ENCODE data around the gene ALKBH7.

- RAMPAGE, long total RNA, result no peak
- RRBS, result no CpG with 5 or more reads among the region's 12 CpGs
Observed at GRCh38 chr19:6205121-6205744, 69.8 kb downstream of the ACSBG2 start.

- RAMPAGE, long total RNA, result no peak
- RRBS, result 84% methylated on average over 4 of the region's 23 CpGs
Observed at GRCh38 chr19:6238415-6239159, 41.2 kb downstream of the MLLT1 start.

DNA sequence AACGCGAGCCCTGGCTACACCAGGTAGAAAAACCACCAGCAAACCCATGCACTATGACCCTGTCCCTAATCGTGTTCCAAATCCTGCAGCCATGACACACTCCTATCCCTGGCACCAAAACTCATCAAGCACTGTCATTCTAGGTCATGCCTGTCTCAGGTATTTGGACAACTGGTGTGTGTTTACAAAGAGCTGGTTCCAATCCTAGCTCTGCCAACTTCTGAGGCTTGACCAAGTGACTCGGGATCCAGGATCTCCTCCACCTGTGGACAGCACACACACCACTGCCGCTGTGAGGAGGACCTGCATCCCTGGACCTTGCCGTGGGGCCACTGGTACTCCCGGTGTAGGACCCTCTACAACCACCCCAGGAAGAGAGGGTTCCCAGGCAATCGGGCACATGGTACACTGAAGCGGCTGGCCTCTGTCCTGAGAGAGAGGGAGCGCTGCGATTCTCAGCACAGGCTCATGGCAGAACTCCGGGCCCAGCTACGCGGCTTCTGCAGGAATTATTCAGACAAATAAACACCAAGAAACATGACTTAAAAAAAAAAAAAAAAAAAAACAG lies 20.4 kb downstream of the MLLT1 start:
- RAMPAGE, long total RNA, result no peak
- RRBS, result no CpG with 5 or more reads among the region's 14 CpGs

DNA sequence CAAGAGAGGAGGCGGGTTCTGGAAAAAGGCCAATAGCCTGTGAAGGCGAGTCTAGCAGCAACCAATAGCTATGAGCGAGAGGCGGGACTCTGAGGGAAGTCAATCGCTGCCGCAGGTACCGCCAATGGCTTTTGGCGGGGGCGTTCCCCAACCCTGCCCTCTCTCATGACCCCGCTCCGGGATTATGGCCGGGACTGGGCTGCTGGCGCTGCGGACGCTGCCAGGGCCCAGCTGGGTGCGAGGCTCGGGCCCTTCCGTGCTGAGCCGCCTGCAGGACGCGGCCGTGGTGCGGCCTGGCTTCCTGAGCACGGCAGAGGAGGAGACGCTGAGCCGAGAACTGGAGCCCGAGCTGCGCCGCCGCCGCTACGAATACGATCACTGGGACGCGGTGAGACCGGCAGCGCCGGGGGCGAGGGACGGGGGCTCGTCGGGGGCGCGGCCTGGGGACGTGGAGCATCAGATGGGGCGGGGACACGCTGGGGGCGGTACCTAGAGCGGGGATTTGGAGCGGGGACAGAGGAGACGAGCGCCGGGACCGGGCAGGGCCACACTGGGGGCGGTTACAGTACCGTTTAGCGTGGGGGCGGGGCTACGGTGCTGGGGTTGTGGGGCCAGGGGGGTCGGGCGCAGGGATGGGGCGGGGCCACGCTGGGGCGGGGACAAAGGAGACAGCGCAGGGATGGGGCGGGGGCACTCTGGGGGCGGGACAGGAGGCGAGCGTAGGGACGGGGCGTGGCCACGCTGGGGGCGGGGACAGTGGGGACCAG lies at the start of gene ALKBH7:
Gene ALKBH7, plus strand, starts transcription at position 158 of the 767 bp plus-strand sequence.
- RAMPAGE, long total RNA, result start-site peak on the plus strand centred at position 168 of the sequence, 24 bp wide, 256 and 243 reads in 2 replicates
- RRBS, result no CpG with 5 or more reads among the region's 73 CpGs

- RAMPAGE, long total RNA, result no peak
- RRBS, result no CpG with 5 or more reads among the region's 3 CpGs
Observed at GRCh38 chr19:6384351-6384579, 8.5 kb upstream of the PSPN start.

DNA sequence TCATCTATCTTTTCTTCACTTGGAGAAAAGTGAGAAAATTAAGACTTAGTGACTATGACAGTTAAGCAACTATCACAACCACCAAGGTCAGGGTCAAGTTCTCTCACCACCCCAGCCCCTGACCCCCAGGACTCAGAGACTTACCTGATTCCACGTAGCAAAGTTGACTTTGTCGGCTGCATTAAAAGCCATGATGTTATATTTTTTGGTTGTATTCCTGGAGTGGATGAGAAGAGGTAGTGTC lies 1.3 kb downstream of the GTF2F1 start:
- RAMPAGE, long total RNA, result no peak
- RRBS, result no CpG with 5 or more reads among the region's 2 CpGs

DNA sequence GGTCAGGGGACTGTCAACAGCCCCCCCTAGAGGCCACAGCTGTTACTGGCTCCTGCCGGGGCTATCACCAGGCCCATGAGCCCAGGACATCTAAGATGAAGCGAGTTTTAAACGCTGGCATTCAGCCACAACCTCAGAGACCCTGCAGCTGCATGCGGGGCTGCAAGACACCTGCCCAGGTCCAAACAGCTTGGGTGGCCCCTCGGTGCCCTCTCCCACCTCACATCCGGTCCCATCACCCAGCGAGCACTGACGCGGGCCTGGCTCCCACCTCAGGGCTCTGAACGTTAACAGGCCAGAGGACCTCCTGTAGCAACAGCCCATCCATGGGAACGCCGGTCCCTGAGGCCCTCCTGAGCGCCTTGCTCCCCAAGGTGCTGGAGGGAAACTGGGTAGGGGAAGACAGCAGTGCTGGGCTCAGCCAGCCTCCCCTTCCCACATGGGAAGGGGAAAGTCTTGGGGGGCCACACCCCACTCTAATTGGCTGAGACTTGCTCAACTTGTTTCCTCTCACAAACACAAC lies 12.0 kb downstream of the KHSRP start:
- RAMPAGE, long total RNA, result no peak
- RRBS, result no CpG with 5 or more reads among the region's 13 CpGs

DNA sequence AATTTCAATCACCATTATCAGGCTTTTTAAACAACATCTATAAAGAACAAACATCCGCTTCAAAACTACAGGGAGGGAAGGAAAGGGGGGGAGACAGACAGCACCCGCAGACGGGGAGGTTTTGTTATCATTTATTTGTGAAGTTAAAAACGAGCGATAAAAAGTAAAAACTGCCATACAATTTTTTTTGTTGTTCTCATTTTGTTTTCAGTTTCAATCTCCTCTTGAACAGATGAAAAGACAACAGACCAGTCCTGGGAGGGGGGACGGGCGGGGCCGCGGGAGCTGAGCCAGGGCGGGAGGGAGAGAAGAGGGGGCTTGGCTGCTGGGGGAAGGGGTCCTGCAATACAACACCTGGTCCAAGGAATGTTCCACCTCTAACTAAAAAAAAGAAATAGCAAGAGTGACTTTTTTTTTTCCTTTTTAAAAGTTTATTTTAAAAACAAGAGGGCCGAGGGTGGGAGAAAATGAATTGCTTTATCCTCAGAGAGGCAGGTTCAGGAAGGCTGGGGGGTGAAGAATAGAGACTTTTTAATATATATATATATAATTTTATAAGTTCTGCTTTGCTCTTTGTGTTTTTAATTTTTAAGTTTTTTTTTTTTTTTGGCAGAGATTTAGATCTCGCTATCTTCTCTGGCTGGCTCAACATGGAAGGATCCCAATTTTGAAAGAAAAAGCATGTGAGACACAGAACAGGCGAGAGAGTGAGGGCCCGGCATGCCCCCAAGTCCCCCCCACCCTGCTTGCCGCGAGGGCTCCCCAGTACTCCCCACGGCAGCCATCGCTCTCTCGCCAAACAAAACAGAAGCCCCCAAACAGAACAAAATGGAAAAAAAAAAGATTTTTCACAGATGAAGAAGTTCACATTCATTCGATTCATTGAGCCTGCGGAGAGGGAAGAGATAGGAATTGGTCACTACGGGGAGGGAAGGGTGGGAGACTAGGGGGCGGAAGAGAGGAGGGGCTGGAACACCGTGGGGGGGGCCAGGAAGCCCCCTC lies 11.1 kb downstream of the KHSRP start:
- RAMPAGE, long total RNA, result no peak
- RRBS, result no CpG with 5 or more reads among the region's 24 CpGs

GRCh38 chr19:6416985-6417566 lies 7.5 kb downstream of the KHSRP start:
- RAMPAGE, long total RNA, result no peak
- RRBS, result no CpG with 5 or more reads among the region's 23 CpGs

DNA sequence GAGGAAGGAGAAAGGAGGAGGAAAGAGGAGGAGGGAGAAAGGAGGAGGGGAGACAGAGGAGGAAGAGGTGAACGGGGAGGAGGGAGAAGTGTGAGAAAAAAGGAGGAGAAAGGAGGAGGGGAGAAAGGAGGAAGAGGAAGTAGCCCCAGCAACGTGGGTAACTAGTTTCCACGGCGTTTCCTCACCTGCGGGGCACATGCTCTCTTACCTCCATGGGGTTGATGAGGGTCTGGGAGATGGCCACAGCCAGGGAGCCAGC lies 4.1 kb downstream of the SLC25A41 start:
- RAMPAGE, long total RNA, result no peak
- RRBS, result no CpG with 5 or more reads among the region's 5 CpGs

- RAMPAGE, long total RNA, result no peak
- RRBS, result no CpG with 5 or more reads among the region's 10 CpGs
Observed at GRCh38 chr19:6489323-6489764, 7.8 kb upstream of the DENND1C start.

DNA sequence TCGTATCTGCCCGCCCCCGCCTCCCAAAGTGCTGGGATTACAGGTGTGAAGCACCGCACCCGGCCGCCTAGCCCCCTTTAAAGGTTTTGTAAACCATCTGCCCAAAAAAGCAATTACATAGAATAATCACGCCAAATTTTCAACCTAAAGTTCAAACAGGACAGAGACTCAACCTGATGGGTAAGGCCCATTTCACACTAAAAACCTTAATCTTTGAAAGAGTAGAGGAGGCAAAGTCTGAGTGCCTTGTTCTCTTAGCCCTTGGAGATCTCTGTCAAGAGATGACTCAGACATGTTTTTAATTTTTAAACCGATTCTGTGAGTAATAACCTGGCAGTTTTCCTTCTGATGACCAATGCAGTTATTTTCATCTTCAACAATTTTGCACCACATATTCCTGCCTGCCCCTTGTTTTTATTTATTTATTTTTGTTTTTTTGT lies 11.6 kb upstream of the TNFSF9 start:
- RAMPAGE, long total RNA, result no peak
- RRBS, result no CpG with 5 or more reads among the region's 8 CpGs

DNA sequence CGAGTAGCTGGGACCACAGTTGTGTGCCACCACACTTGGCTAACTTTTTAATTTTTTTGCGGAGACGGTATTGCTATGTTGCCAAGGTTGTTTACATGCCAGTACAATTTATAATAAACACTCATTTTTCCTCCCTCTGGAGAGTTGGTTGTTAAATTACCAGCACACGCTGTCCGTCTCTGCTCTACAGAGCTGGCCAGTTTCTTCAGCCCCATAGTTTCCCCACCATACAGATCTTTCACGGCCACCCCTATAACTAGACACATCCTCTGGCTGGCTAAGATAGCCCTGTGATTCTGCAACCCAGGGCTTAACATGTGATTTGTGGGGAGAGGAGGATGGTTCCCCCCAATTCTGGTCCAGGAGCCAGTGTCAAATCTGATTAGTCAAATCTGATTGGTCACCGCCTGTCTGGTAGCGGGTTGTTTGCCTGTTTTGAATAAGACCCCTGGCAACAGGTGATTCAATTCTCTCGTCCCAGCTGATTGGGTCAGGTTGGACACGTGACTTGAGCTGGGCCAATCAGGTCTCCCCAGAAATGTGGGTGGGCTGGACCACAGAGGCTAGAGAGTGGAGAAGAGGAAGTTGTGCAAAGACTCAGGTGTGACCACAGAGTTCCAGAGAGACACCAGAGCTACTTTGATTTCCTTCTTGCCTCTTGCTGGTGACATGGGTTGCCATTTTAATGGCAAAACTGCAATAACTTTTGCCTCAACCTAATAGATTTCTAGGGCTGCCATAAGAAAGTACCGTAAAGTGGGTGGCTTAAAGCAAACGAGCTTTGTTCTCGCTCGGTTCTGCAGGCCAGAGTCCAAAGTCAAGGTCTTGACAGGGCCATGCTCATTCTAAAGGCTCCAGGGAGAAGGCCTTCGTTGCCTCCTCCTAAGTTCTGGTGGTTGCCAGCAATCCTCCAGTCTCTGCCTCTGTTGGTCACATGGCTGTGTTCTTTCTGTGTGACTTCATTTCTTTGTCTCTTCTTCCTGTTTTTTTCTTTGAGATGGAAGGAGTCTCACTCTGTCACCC lies 5.3 kb downstream of the TNFSF9 start:
- RAMPAGE, long total RNA, result no peak
- RRBS, result no CpG with 5 or more reads among the region's 15 CpGs

DNA sequence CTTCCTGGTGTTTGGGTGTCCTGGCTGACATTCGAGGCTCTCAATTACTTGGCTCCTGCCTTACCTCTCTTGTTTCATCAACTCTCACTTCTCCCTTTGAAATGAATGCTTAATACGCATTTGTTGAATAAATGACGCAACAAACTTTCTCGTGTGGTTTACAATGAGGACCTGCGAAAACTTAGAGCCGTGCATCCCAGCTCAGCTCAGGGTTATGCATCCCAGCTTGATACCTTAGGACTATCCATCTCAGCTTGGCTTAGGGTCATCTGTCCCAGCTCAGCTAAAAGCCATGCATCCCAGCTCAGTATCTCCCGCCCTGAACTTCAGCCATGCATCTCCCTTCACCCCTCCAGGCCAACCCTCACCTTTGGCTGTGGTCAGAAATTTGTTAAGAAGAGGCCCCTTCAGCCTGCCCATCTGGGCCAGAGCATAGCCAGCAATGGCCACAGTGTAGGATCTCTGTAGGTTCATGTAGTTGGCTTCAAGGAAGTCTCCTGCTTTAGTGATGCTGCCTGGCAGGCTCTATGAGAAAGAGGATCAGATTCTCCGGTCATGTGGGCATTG lies 16.5 kb upstream of the TNFSF14 start:
- RAMPAGE, long total RNA, result no peak
- RRBS, result no CpG with 5 or more reads among the region's 8 CpGs

GRCh38 chr19:6723749-6724325 lies 3.4 kb upstream of the C3 start:
- RAMPAGE, long total RNA, result no peak
- RRBS, result no CpG with 5 or more reads among the region's 9 CpGs

GRCh38 chr19:6724476-6725115 lies 4.1 kb upstream of the C3 start:
- RAMPAGE, long total RNA, result no peak
- RRBS, result no CpG with 5 or more reads among the region's 11 CpGs

GRCh38 chr19:6745864-6746758 lies 6.6 kb downstream of the TRIP10 start:
- RAMPAGE, long total RNA, result no peak
- RRBS, result 97% methylated on average over 7 of the region's 39 CpGs

DNA sequence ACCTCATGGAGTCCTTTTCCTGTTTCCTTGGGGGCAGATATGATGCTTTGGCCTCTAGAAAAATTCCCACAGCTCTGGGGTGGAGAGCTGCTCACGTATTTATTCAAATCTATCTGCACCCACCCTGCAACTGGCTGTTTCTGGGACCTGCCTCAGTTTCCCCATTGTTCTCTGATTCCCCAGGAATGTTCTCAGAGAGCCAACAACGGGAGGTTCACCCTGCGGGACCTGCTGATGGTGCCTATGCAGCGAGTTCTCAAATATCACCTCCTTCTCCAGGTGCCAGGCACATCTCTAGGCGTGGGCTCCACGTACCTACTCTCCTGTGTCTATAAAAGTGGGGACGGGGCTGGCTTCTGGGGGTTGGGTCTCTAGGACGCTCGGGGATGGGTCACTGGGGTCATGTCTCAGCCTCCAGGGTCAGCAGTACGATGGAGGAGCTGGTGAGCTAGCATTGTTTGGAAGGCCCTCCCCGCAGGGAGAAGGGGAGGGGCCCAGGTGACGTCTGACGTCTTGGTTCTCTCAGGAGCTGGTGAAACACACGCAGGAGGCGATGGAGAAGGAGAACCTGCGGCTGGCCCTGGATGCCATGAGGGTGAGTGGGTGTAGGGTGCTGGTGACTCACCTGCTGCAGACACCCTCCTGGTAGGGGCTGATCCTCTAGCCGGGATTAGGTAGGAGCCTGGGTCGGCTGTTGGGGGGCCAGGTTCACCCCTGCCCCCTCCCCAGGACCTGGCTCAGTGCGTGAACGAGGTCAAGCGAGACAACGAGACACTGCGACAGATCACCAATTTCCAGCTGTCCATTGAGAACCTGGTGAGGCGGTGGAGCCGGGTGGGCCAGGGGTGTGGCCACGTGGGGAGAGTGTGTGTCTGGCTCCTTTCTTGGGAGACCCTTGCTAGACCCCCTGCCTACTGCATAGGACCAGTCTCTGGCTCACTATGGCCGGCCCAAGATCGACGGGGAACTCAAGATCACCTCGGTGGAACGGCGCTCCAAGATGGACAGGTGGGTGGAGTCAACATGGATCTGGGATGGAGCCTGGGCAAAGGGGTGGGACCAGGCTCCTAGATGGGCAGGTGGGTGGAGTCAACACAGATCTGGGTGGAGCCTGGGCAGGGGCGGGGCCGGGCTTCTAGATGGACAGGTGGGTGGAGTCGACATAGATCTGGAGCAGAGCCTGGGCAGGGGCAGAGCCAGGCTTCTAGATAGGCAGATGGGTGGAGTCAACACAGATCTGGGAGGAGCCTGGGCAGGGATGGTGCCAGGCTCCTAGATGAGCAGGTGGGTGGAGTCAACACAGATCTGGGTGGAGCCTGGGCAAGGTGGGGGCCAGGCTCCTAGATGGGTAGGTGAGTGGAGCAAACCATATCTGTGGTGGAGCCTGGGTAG lies 55.9 kb downstream of the VAV1 start:
- RAMPAGE, long total RNA, result no peak
- RRBS, result no CpG with 5 or more reads among the region's 35 CpGs

DNA sequence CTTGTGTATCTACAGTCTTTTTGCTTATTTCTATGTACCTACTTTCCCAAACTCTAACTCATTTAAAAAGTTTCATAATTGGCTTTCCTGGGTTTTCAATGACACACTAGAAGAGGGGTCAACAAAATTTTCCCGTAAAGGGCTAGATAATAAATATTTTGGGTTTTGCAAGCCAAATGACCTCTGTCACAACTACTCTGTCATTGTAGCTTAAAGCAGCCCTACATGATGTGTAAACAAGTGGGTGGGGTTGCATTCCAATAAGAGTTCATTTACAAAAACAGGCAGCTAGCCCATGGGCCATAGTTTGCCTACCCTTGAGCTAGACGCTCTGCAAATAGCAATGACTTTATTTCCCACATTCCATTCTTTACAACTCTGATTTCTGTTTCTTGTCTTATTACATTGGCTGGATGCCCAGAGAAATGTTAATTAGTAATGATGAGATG lies 75.9 kb downstream of the ZNF557 start:
- RAMPAGE, long total RNA, result no peak
- RRBS, result no CpG with 5 or more reads among the region's 2 CpGs

- RAMPAGE, long total RNA, result no peak
- RRBS, result no CpG with 5 or more reads among the region's 16 CpGs
Observed at GRCh38 chr19:7292217-7292859, 1.9 kb downstream of the INSR start.

Data from kidney epithelial cell (primary cell).